Measurements from ENCODE around the gene CLCA4.

DNA sequence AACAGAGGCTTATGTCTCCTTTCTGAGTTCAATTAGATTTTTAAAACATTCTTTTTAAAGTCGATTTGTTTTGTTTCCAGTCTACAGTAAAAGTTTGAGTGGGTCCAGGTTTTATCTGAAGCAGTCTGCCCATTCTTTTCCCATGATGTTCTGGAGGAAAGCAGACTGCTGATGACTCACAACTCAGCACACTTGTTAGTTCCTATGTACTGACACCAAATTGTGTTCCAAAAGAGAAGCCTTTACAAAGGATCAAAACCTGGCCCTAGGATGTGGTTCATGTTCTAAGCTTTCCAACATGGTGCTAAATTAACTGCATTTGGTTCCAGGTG is 11.4 kb upstream of the CCN1 start:
- PRO-cap = no peak

DNA sequence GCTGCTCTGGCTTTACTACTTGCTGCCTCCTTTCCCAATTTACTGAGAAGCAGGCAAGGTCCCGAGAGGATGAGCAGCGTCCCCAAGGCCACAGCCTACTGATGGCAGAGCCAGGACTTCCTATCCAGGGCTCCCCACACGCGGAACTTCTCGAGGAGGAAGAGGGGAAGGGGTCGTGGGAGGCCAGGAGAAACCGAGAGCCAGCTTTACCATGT is 4.4 kb upstream of the CCN1 start:
- PRO-cap = unidirectional peak, plus-strand start at position 42 of the sequence

- PRO-cap = no peak
Observed at GRCh38 chr1:86546731-86547466, at the start of gene CLCA4. Gene CLCA4, plus strand, starts transcription at chr1:86547078.

- PRO-cap = no peak
Observed at GRCh38 chr1:87044700-87045267, 130.3 kb downstream of the HS2ST1 start.

DNA sequence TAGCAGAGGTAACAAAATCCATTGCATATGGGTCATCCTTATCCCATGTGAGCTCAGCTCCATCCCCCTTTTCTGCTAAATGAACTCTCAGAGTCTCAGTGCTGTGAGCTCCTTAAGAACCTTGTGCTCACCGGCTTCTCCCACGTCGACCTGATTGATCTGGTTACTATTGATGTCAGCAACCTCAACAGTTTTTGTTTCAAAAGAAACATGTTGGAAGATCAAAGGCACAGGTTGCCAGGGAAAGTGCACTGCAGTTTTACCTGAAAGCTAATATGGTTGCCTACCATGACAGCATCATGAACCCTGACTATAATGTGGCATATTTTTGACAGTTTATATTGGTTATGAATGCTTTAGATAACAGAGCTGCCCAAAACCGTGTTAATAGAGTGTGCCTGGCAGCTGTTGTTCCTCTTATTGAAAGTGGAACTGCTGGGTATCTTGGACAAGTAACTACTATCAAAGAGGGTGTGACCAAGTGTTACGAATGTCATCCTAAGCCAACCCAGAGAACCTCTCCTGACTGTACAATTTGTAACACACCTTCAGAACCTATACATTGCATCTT is 131.4 kb downstream of the HS2ST1 start:
- PRO-cap = unidirectional peak, plus-strand start at position 230 of the sequence; unidirectional peak, minus-strand start at position 422 of the sequence

DNA sequence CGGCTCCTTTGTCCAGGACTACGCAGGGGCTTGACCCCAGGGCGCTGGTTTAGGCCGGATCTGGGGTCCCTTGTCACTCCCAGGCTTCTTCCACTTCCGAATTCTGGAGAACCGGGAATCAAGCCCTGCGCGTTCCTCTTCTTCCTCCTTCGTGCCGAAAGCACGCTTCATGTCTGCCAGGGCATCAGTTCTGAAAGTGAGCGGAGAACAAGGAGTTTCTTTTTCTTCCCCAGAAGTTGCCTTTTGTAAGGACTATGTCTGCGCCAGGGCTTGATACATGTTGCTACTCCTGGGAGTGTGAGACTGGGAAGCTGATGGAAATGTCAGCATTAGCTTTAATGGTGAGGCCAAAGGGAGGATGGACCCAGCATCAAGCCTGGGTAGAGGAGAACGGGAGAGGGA is 196.0 kb upstream of the LMO4 start:
- PRO-cap = no peak

DNA sequence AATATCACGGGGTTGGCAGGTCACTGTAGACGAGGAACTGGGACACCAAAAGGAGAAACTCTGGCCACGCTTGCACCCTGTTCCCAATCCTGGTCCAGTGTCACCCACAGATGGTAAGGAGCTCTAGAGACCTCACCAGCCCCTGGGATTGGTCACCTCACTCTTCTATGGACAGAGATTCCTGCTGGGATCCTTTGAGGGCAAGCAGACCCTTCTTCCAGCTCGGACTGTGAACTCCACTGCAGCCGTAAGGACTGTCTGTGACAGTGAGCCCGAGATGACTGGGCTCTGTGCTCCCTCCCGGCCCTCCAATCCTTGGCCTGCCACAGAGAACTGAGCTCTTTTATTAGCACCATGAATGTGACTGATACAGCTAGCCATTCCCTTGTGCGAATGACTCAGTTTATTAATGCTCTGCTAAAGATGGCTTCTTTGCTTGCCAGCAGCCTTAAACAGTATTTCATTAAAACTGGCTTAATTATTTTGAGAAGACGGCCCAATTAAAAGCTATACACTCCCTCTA is 194.7 kb upstream of the LMO4 start:
- PRO-cap = no peak

DNA sequence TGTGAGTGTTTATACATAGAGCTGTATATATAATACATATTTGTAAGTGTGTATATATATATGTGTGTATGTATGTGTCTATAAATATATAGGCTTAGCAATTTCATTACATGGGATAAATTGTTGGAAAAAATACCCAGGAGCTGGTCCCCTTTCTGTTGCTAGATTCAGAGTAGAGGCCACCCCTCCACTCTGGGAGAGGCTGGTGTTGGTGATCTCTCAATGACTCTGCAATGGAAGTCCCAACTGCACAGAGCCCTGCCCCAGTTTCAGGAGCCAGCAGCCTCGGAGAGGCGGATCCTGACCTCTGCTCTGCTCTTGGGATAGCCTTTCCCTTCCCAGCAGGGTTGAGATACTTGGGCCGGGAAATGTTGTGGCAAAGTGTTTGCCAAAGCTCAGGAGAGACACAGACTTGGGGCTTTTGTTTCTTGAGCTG is 194.2 kb upstream of the LMO4 start:
- PRO-cap = no peak

DNA sequence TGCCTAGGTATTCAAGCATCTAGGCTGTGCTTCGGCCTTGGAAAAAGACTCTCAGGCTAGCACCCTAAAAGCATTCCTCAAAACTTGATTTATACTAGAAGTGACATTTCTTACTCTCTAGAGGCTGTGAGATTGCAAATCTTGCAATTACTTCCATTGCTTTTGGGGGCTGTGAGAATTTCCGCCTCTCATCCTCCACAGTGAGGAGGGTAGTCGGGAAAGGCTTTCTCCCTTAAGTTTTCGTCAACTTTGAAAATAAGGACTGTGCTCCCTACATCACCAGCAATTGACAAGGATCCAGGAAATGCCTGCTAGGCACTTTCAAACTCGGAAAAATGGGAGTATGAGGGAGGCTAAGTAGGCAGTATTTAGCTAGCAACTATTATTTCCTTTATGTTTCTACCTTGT is 1.2 kb upstream of the LMO4 start:
- PRO-cap = no peak

GRCh38 chr1:87805565-87806489 is 477.1 kb downstream of the LMO4 start:
- PRO-cap = no peak

DNA sequence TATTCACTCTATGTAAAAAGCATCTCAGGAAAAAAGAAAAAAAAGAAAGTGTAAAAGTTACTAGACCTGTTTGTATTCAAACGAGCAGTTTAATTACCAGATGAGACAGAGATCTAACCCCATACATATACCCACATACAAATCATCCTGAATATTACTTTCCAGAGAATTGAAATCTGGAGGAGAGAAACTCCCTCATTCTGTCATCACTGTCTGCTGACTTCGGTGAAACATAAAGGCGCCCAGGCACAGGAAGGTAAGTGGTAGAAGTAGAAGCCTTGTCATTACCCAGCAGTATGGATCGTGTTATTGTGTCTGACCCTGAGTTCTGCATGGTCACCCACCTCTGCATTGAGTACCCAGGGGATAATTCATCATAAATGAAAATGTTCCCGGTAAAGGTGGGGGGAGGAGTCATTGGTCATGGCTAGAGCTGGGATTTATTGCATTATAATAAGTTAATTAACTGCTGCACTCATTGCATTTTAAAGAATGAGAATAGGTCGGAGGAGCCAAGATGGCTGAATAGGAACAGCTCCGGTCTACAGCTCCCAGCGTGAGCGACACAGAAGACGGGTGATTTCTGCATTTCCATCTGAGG is 342.6 kb upstream of the PKN2 start:
- PRO-cap = no peak

DNA sequence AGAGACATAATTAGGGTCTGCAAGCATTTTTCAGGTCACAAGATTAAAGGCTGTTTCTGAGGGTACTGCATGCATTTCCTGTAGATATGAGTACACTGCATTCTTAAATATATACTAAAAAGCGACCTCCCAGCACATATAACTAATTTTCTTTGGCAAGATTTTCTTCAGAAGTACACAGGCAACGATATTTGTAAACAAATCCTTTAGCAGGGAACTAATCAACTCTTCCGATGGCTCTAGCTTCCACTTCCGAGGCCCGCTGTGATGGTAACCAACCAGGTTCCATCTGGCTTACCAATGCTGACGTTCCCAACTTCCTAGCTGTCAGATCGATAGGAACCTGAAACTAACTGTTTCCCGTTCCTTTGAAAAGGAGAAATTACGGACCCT is 677 bp downstream of the GTF2B start:
- PRO-cap = no peak

DNA sequence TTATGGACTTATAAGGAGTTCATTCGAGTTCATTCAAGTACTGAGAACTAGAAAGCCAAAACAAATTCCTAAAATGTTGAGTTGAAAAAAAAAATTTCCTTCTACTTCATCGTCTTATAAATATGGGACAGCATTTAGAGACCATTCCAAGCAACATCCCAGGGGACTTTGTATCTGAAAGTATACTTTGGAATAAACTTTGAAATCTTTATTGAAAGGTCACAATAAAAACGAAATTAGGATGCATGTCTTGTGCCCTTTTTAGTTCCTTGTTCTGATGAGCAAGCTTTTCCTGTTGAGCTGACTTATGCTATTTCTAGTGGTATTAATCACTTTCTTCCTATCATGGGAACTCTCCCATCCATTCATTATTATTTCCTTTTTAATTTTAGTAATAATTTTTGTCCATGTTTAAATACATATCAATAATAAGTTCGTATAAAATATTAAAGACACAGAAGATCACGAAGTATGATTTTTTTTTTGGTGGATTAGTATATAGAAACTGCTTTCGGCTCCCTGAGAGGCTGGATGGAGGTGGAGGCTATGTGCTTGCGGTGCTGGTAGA is 4.0 kb upstream of the GBP2 start:
- PRO-cap = no peak

- PRO-cap = no peak
Observed at GRCh38 chr1:89259512-89260165, 13.0 kb downstream of the GBP5 start.

DNA sequence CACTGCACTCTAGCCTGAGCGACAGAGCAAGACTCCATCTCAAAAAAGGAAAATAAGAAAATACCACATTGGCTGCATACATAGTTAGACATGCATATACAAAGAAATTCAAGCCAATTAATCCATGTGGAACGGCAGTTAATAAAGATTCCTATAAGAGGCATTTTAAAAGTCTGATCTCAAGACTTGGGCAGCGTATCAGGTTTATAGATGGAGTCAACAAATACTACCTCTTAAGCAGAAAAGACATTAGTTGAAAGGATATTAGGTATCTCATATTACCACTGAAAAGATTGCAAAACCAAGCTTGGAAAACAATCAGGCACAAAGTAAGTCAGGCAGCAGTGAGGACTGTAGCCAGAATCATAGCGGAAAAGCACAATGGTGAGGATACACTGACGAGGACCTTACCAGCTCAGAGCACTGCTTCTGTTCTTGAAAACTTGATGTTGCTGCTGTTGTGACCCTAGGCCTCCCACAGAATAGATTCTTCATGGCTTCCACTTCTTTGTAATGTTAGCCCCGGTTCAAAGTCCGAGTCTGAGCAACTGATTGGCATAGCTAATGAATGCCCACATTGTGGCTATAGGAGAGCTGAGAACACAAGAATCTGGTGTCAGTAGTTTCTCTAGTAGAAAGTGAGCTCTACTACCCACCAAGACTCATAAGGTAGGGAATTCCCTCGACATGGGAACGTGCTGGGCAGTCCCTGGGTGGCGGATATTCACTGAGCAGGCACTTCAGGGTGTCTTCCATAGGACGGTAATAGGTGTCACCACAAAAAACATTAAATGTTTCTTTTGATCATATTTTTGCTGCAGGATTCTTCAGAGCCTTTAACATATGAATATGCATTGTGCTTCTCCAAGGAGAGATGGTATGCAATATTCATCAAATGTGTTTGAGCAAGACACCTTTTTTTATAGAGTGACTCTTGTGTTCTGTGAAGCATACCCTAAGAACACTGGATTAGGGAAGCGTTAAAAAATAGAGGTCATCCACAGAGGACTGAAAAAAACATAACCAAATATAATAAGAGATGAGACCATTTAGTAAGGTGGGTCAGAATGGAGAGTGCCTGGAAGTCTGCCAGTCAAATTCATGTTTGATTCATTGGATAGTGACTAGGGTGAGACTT is 45.1 kb upstream of the LRRC8C start:
- PRO-cap = no peak

GRCh38 chr1:89607774-89608867 is 24.8 kb upstream of the LRRC8C start:
- PRO-cap = no peak

DNA sequence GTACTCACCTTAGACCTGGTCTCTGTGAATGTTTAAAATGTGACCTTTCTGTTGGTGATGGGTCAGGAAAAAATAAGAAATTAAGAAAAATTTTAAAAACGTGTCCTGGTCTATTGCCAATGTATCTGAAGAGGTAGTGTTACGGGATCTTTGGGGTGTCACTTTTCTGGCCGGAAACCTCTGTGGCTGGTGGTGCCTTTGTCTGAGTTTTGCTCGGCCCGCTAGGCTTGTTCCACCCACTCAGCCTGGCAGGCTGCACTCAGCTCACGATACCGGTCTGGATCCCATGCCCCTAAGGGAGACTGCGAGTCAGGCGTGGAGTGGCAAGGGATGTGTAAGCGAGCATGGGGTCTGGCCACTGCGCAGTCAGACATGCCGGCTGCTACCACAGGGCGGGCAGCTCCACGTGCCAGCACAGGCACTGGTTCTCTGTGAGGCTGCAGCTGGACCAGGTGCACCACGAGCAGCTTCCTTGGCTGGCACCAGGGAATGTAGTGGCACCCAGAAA is 24.0 kb upstream of the LRRC8C start:
- PRO-cap = no peak

DNA sequence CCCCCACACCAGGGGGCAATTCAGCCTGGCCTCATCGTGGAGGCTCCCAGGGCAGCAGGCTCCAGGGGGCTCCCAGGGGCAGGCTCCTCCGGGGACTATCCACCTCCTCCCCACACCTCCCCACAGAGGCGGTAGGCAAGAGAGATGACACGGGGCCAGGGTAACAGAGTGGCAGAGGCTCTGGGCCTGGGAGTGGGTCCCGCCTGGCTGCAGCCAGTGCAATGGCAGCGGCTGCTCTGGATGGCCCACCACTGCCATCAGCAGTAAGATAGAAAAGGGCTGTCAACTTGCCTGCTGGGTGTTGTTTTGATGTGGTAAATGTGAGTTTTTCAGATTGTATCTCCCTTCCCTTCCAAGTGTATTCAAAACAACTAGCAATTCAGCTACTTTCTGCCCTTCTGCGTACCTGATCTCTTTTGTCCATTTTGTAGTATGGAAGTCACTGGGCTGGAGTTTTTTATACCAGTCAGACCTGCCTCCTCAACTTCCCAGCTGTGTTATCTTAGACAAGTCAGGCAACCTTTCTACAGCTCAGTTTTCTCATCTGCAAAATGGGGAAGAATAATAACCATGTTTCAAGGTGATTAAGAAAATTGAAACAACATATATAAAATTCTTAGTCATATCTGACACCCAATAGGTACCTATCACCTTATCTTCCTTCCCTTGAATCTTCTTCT is 22.2 kb upstream of the LRRC8C start:
- PRO-cap = no peak

- PRO-cap = no peak
Observed at GRCh38 chr1:89657713-89658440, 25.0 kb downstream of the LRRC8C start.

DNA sequence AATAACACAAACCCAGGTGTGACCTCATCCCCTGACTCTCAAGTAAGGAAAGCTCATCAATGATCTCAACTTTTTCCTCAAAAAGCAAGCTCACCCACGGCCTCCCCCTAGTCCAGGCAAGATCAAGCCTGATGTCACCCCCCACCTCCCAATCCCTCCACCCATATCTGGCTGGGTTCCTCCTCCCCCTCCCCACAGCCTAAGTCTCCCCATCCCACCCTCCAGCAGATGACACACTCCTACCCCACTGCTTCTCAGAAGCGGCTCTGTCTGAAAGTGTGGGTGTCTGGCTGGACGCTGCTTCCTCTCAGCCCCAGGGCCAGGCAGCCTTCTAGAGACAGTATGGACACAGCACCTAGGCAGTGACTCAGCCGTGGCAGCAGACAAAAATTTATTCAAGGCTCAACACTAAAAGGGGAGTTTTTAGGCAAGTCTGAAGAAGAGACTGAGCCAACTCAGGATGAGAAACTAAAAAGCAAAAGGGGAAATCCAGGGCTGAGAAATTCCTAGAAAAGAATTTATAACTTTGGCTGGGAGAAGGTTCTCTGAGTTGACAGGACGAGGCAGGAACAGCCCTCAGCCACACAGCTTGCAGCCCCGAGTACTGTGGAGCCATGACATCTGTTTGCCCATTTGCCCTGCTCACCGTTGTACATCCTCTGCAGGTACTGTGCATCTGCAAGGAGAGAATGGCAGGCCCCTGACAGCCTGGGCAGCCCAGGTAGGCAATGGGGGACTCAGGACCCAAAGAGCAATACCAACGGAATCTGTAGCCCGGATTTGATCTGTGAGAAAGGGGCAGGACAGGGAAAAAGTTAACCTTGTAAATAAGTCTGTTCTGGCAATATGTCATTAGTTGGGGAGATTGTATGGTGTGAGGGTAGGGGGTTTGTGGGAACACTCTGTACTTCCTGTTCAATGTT is 81.5 kb upstream of the LRRC8D start:
- PRO-cap = no peak

Measured in jejunum (tissue), 1 donor.